Epidermal melanocyte (primary cell): Measurements from ENCODE around the genes EXOC6 and LGI1.

DNA sequence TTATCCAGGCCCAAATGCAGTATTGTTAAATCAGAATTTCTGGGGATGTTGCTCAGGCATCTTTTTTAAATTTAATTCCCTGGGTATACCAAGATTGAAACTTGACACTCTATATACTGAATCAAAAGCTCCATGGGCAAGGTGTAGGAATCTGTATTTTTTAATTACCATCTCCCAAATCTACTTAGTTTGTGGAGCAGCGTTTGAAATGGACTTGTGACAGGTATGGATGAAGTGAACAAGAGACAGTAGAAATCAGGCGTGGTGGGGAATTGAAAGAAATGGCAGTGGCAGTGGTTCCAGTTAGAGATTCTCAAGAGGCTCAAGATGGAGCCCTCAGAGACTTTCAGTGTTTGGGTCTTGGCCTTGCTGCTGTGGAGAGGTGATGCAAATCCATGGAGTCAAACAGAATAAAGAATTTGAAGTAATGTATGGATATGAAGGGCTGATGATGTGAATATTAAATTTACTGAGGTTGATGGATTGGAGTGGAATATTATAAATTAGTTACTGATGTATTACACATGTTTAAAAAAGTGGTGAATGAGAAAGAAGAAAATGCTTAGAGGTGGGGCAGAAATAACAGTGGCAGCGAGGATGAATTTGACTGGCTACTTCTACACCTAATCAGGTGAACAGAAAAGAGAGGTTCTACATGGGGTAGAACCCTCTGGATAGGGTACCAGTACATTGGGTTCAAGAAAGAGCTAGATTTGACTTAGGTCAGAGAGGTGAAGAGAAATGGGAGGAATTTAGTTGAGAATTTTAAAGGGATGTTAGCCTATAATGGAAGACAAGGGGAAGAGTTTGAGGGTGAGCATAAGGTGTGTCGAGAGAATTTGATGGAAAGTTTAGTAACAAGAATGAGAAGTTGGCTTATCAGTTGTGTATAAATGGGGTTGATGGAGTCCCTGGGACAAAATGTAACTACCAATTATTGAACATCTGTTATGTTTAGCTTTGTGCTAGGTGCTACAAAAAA, 3.6 kb downstream of the HECTD2 start:
- RRBS: no CpG with 5 or more reads among the region's 4 CpGs

GRCh38 chr10:91551849-91552210, 81.0 kb downstream of the PPP1R3C start:
- RRBS: no CpG with 5 or more reads among the region's 7 CpGs

GRCh38 chr10:91589140-91589617, 43.7 kb downstream of the PPP1R3C start:
- RRBS: no CpG with 5 or more reads among the region's 4 CpGs

GRCh38 chr10:91796637-91797121, 1.5 kb upstream of the TNKS2 start:
- RRBS: no CpG with 5 or more reads among the region's 3 CpGs

- RRBS: 3% methylated on average over 25 of the region's 59 CpGs
Observed at GRCh38 chr10:91798597-91799588, 667 bp downstream of the TNKS2 start.

DNA sequence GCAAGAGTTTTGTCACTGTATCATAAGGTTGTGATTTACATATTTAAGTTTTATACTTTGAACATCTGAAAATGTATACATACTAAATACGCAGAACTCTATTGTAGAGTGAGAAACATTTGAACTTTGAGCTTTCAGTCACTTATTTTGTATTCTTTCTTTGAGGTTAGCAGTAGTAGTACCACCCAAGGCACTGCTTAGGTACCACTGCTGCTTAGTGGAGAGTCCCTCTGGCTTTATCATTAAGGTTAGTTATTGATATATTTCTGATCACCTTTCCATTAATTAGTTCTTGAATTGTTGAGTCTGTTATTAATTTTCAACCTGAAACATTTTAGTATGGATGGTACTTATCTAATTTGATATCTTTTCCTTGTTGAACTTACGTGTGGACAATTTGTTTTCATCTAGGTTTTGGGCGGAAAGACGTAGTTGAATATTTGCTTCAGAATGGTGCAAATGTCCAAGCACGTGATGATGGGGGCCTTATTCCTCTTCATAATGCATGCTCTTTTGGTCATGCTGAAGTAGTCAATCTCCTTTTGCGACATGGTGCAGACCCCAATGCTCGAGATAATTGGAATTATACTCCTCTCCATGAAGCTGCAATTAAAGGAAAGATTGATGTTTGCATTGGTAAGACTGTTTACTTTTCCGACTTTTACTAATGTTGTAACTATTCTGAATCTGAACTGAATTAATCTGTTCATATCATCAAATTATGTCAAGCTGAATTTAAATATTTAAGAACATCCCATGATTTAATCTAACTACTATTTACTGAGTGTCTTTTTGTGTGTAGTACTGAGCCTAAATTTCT, 14.6 kb downstream of the TNKS2 start:
- RRBS: no CpG with 5 or more reads among the region's 8 CpGs

DNA sequence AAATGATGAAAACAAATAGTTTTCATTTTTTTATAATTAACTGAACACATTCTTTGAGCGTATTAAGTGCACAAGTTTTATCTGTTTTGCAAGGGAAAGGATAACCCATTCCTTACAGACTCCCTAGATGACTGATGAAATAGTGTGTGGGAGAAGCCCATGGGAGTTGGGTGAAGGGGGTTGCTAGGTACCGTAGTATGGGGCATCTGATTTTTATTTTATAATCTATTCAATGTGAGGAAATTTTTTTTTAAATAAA, 1.3 kb downstream of the BTAF1 start:
- RRBS: no CpG with 5 or more reads among the region's 2 CpGs

- RRBS: no CpG with 5 or more reads among the region's 8 CpGs
Observed at GRCh38 chr10:91935359-91935837, 11.8 kb downstream of the BTAF1 start.

DNA sequence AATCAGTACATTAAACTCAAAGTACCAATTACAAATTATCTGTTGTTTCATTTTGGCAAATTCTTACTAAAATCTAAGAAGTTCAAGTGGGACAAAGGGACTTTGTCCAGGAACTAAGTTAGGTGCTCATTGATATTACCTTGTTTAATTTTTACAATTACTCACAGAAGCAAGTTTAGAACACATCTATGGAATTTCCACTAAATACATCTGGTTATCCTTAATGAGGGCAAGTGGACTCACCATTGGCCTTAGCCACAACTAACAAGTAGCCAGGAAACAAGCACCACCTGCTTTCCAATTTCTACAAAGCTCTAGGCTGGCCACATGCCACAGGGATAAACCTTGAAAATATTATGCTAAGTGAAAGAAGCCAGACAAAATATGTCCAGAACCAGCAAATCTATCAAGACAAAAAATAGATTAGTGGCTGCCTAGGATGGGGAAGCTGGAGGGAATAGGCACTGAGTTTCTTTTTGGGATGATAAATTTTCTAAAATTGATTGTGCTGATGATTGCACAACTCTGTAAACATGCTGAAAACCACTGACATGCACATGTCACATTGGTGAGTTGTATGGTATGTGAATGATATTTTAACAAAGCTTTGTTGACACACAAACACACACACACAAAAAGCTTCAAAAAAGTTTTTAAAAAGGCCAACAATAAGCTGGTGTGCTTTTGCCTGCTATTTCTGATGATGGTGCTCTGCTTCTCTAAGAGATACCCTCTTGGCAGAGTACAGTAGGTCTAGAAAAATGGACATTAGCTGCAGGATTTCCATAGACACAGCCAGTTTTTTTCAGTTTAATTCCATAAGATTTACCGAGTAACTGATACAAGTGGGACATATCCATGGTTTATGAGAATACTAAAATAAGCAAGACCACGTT, 179.4 kb downstream of the CPEB3 start:
- RRBS: no CpG with 5 or more reads among the region's 2 CpGs

- RRBS: no CpG with 5 or more reads among the region's 3 CpGs
Observed at GRCh38 chr10:92407809-92408154, 116.8 kb downstream of the MARCHF5 start.

DNA sequence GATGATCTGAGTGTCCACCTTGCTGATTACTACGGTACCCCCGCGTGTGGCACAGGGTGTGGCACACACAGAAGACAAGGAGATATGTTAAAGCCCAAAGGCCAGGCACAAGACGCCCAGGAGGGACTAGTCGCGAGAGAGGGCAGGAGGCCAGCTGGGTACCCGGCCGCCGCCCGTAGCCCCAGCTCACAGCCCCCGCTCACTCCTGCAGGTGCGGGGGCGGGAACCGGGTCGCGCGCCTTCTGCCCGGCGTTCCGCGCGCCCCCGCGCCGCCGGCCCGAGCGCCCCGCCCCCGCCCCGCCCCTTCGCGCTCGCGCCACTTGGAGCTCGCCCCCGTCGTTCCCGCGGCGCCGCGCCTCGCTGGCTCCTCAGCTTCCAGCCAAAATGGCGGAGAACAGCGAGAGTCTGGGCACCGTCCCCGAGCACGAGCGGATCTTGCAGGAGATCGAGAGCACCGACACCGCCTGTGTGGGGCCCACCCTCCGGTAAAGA, at the start of gene EXOC6:
EXOC6 (plus strand) TSS at position 371 of the 492 bp plus-strand sequence.
- RRBS: 5% methylated on average over 8 of the region's 54 CpGs

- RRBS: no CpG with 5 or more reads among the region's 7 CpGs
Observed at GRCh38 chr10:93225777-93226226, 152.1 kb downstream of the CYP26A1 start.

- RRBS: no CpG with 5 or more reads among the region's 1 CpG
Observed at GRCh38 chr10:93258451-93258715, 184.7 kb downstream of the CYP26A1 start.

DNA sequence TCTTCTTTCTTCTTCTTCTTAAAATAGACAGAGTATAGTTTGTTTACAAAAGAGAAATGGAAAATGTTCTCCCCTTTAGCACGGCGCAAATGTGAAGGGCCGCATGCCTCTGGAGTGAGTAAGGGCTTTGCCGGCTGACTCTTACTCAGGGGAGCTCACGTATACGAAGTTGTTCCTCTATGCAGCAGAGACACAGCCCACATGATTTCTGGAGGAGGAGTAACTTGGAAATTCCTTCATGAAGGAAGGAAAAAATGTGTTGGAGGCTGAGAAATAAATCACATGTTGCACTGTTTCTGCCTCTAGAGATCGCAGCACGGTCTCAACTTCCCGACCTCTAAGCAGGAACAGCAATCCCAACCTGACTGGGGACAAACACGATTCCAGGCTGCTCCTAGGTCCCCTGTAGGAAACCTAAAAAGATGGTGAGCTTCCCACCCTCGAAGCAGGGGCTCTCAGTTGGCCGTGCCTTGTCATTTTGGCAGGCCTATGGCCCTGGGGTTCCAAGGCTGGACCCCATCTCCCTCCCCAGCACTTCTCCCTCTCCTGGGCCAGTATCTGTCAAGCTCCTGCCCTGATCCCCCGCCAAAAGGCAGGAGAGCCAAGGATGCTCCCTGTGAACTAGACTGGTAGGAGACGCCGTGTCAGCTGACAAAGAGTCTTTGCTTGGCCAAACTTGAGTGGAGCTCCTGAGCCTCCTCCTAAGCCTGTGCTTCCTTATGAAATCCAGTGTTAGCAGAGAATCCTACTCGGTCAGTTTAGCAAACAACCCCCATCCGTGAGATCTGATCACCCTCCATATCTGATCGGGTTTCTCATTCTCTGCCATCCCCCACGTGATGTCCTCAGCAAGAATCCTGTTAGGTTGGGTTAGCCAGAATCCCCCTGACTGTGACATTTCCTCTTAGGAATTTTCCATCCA, 44.6 kb downstream of the MYOF start:
- RRBS: no CpG with 5 or more reads among the region's 19 CpGs

GRCh38 chr10:93462972-93463483, 19.1 kb downstream of the MYOF start:
- RRBS: no CpG with 5 or more reads among the region's 12 CpGs

- RRBS: no CpG with 5 or more reads among the region's 10 CpGs
Observed at GRCh38 chr10:93470932-93471866, 10.9 kb downstream of the MYOF start.

- RRBS: no CpG with 5 or more reads among the region's 14 CpGs
Observed at GRCh38 chr10:93542172-93542772, 24.2 kb upstream of the FFAR4 start.

- RRBS: no CpG with 5 or more reads among the region's 2 CpGs
Observed at GRCh38 chr10:93701825-93702000, 679 bp downstream of the FRA10AC1 start.

DNA sequence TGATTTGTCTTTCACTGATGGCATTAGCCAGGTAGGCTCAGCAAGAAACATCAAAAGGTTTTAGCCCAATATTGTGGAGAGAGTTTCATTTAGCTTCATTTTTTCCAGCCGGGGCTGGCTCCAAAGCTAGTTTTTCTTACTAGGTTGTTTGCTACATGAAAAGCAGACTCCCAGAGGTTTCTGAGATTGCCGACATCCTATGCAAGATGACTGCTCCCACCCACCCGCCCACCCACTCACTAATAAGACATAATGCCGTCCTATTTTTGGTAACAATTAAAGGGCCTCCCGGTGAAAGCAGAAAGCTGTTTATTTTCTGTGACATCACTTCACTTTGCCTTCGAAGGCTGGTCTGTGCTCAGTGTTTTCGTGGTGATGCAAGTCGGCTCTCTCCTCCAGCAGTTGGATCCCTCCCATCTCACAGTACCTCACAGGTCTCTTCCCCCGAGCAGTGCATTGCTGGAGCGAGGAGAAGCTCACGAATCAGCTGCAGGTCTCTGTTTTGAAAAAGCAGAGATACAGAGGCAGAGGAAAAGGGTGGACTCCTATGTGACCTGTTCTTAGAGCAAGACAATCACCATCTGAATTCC, at the start of gene LGI1:
LGI1 (plus strand) TSS at position 421 of the 590 bp plus-strand sequence.
- RRBS: no CpG with 5 or more reads among the region's 11 CpGs

DNA sequence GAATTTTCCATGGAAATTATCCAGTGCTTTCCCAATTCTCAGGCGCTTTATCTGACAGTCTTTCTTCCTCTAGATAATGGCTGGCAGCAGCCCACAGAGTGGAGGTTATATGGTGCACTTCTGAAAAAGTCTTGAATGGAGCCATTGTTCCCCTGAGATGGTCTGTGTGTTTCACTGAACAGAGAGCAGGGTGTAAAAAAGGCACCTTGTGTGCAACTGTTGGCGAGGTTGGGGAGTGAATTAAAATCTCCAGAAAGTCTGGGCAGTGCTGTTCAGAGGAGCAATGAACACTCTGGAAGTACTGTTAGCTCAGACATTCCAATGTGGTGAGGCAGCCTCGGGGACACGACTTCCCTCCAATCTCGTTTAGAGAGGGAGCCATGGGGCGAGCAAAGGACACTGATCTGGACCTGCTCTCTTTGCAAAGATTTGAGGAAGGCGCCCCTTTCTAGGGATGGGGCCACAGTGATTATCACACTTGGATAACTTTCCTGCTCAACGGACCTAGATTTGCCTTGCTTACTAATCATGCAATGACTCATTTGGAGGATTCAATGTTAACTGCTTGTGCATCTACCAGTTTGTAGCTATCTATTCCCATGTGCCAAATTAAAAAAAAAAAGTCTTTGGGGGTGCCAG, 1.9 kb upstream of the PLCE1 start:
- RRBS: no CpG with 5 or more reads among the region's 8 CpGs